Transverse colon (tissue), 4 donors: ENCODE measurements around the gene AADAC.

DNA sequence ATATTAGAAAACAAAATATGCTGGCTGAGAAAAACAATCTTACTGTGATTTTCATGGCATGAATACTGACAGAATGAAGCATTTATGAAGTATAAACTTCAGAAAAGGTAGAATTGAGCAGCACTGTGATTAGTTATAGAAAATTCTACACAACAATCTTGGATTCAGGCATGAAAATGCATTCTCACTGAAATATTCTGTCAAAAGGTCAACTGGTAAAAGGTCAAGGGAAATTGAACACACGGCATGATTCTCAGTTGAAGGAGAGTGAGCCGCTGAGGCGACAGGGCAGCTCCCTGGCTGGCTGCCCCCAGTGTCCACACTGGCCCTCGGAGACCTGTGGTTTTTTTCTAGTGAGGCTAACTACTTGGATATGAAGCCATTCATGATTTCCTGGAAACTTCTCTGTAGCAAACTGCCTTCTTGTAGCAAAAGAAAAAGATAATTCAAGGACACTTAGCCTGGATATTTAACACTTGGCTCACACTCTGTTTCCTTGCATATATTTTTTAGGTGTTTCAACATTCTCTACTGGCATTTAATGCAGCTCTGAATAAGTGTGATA is 37.2 kb downstream of the AADACL2 start:
- PRO-cap, result unidirectional peak, plus-strand start at position 256 of the sequence; unidirectional peak, minus-strand start at position 324 of the sequence
- RAMPAGE, long total RNA, 4 experiments, result no peak in any of the 4 experiments

GRCh38 chr3:151813586-151814408 is at the start of gene AADAC:
AADAC (plus strand) TSS chr3:151814116.
- PRO-cap, result no peak
- RAMPAGE, long total RNA, 4 experiments, result no peak in any of the 4 experiments

GRCh38 chr3:151836950-151837605 is 23.2 kb downstream of the AADAC start:
- PRO-cap, result no peak
- RAMPAGE, long total RNA, 4 experiments, result no peak in any of the 4 experiments

GRCh38 chr3:152204898-152205692 is 63.6 kb upstream of the MBNL1 start:
- PRO-cap, result unidirectional peak, minus-strand start at chr3:152205417
- RAMPAGE, long total RNA, 4 experiments, result start-site peak on the minus strand in 1 of 4 experiments, at chr3:152205427-152205466 at its widest, 7 reads per replicate

- PRO-cap, result no peak
- RAMPAGE, long total RNA, 4 experiments, result no peak in any of the 4 experiments
Measured at GRCh38 chr3:152240972-152241628, 27.6 kb upstream of the MBNL1 start.

DNA sequence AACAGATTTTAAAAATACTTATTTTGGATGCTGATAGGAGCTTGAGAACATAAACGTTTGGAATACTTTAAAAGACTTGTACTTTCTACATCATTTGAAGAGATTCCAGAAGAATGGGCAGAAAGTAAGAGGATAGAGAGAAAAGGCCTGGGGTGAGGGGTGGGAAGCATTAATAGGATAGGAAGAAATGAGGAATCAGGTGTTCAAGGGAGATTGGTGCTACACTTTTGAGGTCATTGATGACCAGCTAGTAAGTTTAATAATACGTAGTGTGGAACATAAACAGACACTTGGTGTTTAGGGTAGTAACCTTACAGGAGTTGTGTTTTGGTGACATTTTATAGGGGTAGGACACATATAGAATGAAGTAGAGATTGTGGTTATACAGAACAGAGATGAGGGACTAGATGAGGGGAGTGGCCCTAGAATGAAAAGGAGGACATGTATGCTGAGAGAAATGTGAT is 7.8 kb downstream of the MBNL1 start:
- PRO-cap, result no peak
- RAMPAGE, long total RNA, 4 experiments, result start-site peak on the plus strand in 1 of 4 experiments, centred at position 138 of the sequence, 90 reads per replicate

GRCh38 chr3:152328354-152329672 is 60.1 kb downstream of the MBNL1 start:
- PRO-cap, result no peak
- RAMPAGE, long total RNA, 4 experiments, result no peak in any of the 4 experiments

GRCh38 chr3:152472623-152472887 is 203.8 kb downstream of the MBNL1 start:
- PRO-cap, result no peak
- RAMPAGE, long total RNA, 4 experiments, result no peak in any of the 4 experiments

GRCh38 chr3:152621082-152621614 is 213.8 kb upstream of the P2RY1 start:
- PRO-cap, result no peak
- RAMPAGE, long total RNA, 4 experiments, result no peak in any of the 4 experiments

DNA sequence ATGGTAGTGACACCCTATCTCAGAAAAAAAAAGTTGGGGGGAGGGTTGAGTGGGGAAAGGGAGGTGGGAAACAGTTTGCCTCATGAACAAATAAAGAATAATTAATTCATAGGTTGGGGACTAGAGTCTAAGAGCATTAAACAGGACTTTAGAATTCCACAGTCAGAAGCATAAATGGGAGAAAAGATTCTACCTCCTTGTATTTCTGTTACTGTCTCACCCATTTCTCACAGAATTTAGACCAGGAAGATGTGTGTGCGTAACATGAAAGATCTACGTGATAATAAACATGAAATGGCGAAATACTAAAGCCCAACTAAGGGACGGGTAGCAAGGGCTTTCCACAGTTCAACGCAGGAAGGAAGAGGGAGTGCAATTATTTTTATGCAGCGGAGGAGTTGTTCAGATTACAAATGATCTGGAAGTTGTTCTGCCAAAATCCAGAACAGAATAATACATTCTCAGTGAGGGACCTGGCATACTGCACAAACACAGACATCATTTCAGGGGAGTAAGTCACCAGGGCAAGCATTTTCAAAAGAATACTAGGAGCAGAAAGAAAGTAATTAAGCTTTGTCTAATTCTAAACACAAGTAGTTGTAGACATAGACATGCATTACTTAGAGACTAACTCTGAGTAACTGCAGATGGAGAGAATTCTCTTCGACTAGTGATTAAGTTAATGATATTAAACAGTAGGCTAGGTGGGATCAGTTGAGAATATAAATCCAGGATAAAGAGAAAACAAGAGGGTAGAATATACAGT is 133.7 kb upstream of the RAP2B start:
- PRO-cap, result no peak
- RAMPAGE, long total RNA, 4 experiments, result no peak in any of the 4 experiments

DNA sequence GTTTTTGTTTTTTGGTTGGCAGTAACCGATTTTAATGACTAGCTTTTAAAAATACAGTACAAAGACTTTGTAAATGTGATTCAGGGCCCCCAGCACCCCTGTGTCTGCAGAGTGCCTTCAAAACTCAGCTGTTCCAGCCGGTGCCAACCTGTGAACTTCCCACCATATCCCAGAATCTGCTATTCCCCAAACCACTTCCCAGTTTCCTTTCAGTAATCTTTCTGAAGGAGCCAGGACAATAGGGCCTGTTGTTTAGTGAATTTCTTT is 2.1 kb downstream of the RAP2B start:
- PRO-cap, result no peak
- RAMPAGE, long total RNA, 4 experiments, result no peak in any of the 4 experiments

DNA sequence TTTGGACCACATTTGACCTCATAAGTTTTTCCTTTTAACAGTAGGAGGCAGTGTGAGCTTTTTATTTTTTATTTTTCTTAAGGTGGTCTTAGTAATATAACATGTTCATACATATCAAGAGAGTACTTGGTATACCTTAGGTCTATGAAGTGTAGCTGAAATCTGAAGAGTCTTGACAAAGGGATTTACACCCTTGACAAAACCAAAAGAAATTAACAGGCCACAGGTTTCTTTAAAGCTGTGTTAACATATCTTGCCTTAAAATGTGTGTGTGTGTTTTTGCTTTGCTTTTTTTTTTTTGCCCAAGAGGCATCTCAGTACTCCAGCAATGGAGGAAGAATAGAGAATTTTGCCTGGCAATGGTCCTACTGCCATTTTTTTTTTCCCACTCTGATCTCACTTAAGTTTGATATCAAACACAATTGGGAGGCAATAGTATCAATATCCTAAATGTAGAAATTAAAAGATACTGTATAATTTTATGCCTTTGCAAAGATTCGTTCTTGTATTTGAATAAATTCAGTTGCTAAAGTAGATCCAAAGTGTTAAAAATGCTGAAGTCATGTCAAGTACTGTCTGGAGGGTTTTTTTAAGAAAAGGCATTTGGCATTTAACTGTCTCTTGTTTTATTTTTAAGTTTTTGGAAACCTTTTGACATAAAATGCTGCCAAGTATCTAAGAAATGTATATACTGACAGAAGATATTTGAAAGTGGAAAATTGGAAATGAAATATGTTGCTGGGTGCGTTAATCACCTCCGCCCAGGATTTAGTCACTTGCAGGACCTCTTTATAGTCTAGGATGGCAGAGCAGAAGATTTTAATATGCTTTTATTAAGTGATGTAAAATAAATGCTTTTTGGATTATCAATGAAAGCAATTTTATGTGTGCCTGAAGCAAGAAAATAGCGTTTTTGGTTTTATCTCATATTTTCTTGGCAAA is 3.6 kb downstream of the RAP2B start:
- PRO-cap, result no peak
- RAMPAGE, long total RNA, 4 experiments, result no peak in any of the 4 experiments

DNA sequence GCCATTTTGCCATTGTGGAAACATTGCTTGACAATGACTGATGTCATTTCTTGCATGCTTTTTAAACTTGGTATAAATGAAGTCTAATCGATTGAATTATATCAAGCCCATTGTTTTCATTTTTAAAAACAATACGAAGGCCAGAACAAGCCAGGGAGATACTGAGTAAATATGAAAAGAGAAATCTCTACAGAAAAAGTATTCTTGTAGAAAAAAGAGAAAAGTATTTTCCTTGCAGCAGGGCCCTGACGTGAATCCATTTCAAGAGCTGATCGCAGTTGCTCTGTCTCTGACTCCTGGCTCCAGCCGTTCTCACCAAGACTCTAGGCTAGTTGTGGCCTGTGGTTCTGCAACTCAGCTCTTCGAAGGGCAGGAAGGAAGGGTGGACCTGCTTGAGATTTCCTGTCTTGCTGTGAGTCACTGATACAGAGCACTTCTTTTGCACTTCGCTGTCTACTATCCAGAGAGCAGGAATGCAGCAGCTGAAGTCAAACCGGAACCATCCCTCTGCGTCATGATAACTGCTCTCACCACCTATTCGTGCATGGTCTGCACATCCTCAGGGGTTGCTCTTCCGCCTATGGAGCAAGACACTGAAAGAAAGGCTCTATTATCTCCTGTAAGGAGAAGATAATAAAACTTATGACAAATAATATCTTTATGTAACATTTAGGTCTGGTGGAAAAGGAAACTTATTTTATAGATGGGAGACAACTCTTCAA is 59.7 kb downstream of the RAP2B start:
- PRO-cap, result bidirectional peak, plus-strand start at position 444 of the sequence, minus-strand start at position 325 of the sequence
- RAMPAGE, long total RNA, 4 experiments, result no peak in any of the 4 experiments

GRCh38 chr3:153247593-153247823 is 85.5 kb downstream of the RAP2B start:
- PRO-cap, result no peak
- RAMPAGE, long total RNA, 4 experiments, result no peak in any of the 4 experiments

GRCh38 chr3:153979385-153979686 is 141.9 kb upstream of the ARHGEF26 start:
- PRO-cap, result no peak
- RAMPAGE, long total RNA, 4 experiments, result no peak in any of the 4 experiments

GRCh38 chr3:154123848-154124410 is 2.7 kb downstream of the ARHGEF26 start:
- PRO-cap, result no peak
- RAMPAGE, long total RNA, 4 experiments, result no peak in any of the 4 experiments

GRCh38 chr3:154255180-154255578 is 69.1 kb downstream of the DHX36 start:
- PRO-cap, result unidirectional peak, plus-strand start at chr3:154255231
- RAMPAGE, long total RNA, 4 experiments, result start-site peak on the plus strand in 1 of 4 experiments, at chr3:154255219-154255547 at its widest, 9 reads per replicate

- PRO-cap, result no peak
- RAMPAGE, long total RNA, 4 experiments, result no peak in any of the 4 experiments
Measured at GRCh38 chr3:154276101-154276575, 48.1 kb downstream of the DHX36 start.

GRCh38 chr3:155070878-155071421 is 9.2 kb upstream of the MME start:
- PRO-cap, result no peak
- RAMPAGE, long total RNA, 4 experiments, result no peak in any of the 4 experiments

- PRO-cap, result no peak
- RAMPAGE, long total RNA, 4 experiments, result no peak in any of the 4 experiments
Measured at GRCh38 chr3:155076530-155077037, 3.5 kb upstream of the MME start.